ENCODE measurements around the genes NR6A1 and OLFML2A.

- RRBS: no CpG with 5 or more reads among the region's 5 CpGs
These were observed 128.2 kb downstream of the CRB2 start for GRCh38 chr9:123484170-123484572.

DNA sequence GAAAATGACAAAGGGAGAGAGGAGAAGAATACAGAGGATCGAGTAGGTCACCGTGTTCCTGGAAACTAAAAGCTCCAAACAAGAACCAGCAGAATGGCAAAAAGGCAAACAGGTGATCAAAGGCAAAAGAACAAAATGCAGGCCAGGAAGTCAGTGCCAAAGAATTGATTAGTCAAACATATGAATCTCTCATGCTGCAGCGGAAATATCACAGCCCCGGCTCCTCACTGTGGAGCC is 155.9 kb downstream of the CRB2 start:
- RRBS: no CpG with 5 or more reads among the region's 4 CpGs

DNA sequence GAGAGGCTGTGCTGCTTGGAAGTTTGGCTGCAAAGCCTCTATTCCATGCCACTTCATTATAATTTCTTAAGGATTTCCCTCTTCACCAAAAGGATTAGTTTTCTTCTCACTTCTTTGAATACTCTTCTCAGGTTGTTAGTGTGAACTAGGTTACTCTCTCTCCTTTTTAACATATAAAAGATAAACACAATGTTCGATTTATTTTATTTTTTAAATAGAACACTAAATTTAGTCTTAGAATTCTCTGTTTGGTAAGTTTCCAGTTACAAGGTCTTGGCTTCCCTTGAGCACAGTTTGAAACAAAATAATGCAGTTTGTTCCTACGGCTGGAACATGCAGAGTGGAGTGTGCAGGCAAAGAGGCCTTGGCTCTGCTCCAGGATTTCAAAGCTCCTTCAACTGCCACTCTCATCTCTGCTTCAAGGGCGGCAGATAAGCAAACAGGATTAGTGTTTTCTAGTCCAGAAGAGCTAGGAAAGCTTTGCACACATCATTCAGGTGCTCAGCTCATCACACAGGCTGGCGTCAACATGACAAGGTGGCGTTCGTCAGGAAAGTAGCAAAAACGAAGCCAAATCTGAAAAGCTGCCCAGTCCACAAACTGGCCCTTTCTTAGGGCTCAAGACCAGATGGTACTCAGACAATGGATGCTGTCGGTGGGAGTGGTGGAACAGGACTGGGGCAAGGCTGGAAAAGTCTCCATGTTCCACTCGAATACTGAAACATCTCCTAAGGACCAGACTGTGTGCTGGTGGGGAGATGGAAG is 286.6 kb downstream of the CRB2 start:
- RRBS: no CpG with 5 or more reads among the region's 9 CpGs

DNA sequence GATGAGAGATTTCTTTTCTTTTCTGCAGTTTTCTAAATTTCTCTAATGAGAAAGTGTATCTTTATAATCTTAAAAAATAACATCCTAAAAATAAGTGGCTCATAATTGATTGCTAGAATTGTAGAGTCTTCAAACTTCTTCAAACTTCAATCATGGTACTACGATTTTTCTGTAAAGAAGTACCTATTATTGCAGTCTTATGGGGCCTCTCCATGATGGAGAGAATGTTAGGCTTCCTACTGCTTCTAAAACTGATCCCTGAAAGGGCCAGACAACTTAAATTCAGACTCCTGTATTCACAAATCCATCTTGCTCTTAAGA is 181.7 kb downstream of the DENND1A start:
- RRBS: no CpG with 5 or more reads among the region's 1 CpG

- RRBS: 8% methylated on average over 3 of the region's 15 CpGs
These were observed 13.8 kb upstream of the LHX2 start for GRCh38 chr9:123997706-123998329.

DNA sequence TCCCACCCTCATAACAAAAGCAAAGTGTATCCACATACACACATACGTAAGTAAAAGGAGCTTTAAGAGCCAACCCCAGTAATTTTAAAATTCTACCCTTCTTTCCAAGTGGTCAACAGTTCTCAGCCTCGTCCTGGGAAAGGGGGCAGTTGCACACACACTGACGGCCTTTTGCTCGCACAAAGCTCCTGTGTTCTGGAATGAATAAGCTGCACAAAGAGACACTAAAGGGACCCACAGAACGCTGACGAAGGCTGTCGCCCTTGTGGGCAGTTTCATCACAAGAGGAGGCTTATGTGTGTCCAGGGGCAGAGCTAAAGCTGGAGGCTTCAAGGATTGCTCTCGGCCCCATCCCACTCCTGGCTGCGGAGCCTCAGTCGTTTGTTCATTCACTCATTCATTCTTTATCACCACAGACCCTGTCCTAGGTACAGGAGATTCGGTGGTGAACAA is 67.0 kb upstream of the NEK6 start:
- RRBS: no CpG with 5 or more reads among the region's 11 CpGs

GRCh38 chr9:124260710-124261836 is 3.3 kb downstream of the NEK6 start:
- RRBS: no CpG with 5 or more reads among the region's 20 CpGs

DNA sequence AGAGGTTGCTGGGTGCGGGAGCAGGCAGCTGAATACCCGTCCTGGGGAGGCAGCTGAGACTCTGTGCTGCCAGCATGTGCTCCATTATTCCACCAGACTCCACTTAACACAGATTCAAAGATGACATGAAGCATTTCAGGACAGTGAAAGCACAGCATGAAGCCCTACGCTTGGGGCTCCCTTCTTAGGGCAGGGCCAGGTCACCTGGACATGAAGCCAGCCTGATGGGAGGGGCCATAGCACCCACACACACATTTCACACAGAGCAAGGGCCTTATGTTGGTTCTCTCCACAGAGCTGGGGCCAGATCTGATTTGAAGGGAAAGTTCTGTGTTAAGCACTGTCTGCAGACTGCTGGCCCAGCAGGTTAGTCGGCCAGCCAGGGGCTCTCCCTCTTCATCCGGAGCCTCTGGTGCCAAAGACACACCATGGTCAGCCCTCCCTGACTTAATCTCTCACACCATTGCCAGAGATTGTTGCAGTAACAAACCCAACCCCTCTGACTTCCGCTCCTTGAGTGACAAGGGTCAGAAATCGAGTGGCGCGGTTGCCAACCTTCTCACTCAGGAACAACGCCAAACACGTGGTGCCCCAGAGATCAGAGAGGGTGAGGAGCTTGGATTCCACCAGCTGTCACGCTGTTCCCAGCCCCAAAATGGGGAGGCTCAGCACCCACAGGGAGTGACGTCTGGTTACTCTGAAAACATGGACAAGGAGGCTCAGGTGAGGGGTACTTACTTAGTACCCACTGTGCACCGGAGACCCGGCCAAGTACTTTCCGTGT is 13.2 kb downstream of the NEK6 start:
- RRBS: no CpG with 5 or more reads among the region's 16 CpGs

- RRBS: 9% methylated on average over 2 of the region's 33 CpGs
These were observed 72.4 kb downstream of the PSMB7 start for GRCh38 chr9:124342552-124343470.

- RRBS: no CpG with 5 or more reads among the region's 11 CpGs
These were observed 51.9 kb downstream of the PSMB7 start for GRCh38 chr9:124363328-124363743.

- RRBS: no CpG with 5 or more reads among the region's 4 CpGs
These were observed 5.7 kb downstream of the PSMB7 start for GRCh38 chr9:124409428-124410036.

DNA sequence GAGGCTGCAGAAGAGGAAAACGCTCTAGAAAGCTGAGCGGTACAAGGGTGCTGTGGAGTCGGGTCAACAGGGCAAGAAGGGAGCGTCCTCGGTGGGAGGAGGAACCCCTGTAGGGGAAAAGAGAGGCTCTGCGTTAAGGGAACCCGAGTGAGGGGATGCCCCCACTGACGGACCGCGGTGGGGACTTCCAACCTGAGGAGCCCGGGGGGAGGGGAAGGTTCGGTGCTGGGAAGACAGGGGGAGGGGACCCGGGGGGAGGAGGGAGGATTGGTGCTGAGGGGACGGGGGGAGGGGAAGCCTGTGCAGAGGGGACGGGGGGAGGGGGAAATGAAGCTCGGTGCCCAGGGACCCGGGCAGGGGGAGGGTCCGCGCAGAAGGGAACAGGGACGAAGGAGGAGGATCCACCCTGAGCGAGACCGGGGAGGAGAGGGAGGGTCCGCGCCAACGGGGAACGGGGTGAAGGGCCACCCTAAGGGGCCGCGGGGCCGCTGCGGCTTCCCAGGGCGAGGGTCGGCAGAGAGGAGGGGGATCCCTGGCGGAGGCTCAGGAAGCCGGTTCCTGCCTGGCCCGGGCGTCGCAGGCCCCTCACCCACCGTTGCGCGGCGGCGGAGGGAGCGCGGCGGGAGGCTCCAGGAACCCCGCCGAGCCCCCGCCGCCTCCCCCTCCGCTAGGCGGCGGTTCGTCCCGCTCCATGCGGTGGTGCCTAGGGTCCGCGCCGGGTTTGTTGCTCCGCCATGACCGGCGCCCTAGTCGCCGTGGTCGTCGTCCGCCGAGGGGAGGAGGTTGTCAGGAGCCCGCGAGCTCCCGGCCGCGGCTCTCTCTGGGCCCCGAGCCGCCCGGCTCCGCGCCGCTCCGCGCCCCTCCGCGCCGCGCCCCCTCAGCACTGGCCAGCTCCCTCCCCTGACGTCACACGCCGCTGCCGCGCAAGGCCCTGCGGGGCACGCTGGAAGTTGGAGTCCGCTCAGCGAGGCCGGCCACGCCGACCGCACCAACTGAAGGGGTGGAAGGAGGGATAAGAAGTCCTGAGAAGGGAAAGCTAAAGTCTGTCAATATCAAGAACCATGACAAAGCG is at the start of gene NR6A1:
NR6A1 (minus strand) TSS at position 885 of the 1,072 bp plus-strand sequence.
- RRBS: 2% methylated on average over 22 of the region's 98 CpGs

DNA sequence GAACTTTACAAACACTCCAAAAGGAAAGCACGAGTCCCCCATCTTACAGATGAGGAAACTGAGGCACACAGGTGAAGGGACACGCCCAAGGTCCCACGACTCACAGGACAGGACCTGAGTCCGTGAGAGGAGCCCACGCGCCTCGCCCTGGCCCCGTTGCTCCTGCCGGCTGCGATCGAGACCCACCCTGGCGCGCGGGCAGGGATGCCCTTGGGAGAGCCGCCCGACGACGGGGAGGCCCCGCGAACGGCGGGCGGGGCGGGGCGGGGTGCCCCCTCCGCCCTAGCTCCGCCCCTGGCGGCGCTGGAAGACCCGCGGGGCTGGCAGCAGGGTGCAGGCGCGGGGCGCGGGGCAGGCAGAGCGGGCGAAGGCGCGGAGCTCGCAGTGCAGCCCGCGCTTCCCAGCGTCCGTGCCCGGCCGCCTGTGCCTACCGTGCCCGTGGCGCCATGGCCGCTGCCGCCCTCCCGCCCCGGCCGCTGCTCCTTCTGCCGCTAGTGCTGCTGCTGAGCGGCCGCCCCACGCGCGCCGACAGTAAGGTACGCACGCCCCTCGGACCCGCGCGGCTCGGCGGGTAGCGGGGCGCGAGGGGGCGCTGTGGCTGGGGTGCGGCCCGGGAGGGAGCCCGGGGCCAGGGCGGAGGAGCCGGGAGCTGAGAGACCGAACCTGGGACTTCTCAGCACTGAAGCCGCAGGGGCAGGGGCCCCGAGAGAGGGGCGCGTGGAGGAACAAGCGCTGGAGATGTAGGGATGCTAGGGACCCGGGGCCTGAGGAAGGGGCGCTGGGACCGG is at the start of gene OLFML2A:
OLFML2A (plus strand) TSS at position 309 of the 788 bp plus-strand sequence.
- RRBS: 1% methylated on average over 11 of the region's 87 CpGs

DNA sequence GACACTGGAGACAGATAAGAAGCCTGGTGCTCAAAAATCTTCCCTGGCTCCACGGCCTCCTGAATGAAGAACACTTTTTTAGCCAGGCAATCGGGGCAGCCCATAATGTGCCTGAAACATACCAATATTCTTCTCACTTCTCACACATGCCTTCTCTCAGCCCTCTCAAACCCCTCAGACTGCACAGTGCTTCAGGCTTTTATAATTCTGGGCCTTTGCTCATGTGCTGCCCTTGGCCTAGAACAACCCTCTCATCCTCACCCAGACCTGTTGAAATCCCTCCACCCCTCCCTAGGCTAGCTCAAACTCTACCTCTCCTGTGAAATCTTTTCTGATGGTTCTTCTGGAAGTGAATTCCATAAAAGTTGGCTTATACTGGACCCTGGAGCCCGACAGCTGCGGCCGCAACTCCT is 221.6 kb downstream of the MAPKAP1 start:
- RRBS: no CpG with 5 or more reads among the region's 5 CpGs

DNA sequence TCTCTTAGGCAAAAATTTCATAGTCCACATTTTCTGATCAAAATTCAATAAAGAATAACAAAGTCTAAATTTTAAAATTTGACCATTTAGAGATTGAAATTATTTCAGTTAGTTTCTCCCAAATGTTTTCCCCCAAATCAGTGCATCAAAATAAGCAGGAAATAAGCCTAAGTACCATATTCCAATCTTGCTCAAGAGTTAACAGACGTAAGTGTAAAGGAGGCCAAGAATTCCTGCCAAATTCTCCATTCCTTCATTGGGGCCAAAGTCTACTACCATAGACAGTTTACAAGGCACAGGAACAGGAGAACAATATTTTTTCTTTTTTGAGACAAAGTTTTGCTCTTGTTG is 128.1 kb downstream of the MAPKAP1 start:
- RRBS: no CpG with 5 or more reads among the region's 1 CpG

GRCh38 chr9:125632222-125633480 is 74.4 kb downstream of the MAPKAP1 start:
- RRBS: no CpG with 5 or more reads among the region's 5 CpGs

- RRBS: no CpG with 5 or more reads among the region's 4 CpGs
These were observed 73.2 kb downstream of the PBX3 start for GRCh38 chr9:125820186-125820974.

DNA sequence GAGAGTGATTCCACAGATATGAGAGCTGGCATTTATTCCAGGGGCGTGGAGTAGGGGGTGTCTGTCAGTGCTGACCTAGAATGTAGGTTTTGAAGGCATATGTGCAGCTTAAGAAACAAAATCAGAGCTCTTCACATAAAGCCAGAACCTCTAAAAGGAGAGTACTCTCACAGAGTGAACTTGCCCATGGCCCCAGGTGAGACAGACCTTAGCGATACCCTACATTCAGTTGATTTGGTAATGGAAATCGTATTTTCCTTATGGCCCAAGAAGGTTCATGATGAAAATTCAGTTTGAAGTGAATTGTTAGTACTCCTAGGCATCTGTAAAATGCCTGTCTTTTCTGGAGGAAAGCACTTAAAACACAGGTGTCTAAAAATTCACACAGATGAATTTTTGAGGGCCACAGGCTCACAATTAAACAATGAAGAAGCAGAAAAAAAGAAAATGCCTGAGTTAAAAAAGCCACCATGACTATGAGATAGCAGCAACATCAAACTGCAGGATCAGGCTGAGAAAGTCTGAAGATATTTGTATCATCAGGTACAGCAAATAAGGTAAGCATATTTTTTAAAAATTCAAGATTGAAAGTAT is 121.4 kb downstream of the PBX3 start:
- RRBS: no CpG with 5 or more reads among the region's 3 CpGs

DNA sequence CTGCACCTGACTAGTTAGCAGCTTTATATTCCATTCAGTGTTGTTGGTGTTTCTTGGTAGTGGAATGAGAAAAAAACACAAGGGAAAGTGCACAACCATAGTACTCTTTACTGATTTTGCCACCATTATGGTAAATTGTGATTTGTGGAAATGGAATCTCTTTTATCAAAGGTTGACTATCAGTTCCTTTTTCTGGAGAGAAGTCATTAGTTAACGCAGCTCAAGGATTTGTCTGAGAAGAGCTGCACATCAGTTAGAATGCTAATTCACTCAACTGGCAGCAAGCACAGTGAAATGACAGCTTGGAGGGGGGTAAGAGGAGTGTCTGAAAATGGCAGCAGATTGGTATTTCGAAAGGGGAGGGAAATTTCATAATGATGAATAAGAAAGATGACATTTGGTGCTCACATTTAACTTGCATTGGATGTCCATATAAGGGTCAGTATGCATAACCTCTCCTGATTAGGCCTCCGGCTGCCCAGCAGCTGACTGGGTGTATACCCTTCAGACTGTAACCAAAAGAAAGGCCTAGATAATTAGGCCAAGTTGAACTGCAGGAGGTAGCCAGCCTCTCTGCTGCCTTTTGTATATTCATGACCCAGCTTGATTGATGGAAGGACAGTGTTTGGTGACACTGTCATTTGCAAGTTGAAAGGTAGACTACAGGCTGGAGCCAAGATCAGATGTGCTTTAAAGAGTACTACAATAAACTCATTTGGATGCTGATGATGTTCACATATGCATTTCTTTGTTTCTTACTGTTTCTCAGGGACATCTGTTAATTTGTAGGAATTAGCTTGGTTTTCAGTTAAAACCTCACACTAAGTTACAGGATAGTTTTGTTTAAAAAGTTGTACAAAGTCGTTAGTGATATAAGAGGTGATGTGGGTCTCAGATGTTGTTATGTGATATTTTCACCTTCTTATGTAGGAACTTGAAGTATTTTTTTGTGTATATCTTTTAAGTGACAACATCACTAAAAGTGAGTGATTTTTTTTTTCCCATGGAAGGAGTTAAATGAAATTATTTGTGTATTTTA is 131.1 kb downstream of the PBX3 start:
- RRBS: no CpG with 5 or more reads among the region's 4 CpGs

- RRBS: no CpG with 5 or more reads among the region's 16 CpGs
These were observed 175.6 kb upstream of the MVB12B start for GRCh38 chr9:126150874-126151556.